GM12892 (cell line): Measurements from ENCODE around the gene NPIPB4.

DNA sequence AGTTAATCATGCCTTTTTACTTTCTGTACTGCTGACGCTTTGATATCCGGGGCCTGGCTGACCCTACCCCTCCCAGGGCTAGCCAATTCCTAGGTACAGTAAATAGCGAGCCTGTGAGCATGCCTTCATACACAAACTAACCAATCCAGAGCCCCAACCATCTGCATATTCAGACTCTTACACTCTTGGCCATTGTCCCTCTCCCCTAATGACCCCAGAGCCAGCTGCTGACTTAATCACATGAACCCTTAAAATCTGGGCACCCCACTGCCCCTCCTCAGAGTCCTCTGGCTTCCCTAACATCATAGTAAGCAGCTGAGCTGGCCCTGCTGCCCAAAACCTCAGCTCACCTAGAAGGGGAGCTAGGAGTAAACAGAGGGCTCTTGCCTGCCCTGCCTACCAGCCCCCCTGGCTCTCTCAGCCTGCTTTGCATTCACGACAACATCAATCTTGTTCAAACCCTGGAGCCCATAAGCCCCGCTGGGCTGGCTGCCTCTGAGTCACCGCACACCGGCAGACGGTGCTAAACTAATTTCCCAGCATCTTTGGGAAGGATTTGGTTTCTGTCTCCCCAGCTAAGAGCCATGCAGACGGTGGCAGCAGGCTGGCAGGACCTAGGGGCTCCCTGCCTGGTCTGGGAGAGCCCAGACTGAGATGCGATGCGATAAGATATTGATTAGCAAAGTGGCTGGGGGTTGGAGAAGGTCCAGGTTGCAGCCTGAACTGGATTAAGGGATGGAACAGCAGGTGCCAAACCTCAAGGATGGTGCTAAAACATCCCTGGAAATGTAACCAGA lies 63.2 kb downstream of the CLEC19A start:
- RRBS, result no CpG with 5 or more reads among the region's 11 CpGs

GRCh38 chr16:19389023-19389665 lies 28.5 kb upstream of the TMC5 start:
- RRBS, result no CpG with 5 or more reads among the region's 8 CpGs

DNA sequence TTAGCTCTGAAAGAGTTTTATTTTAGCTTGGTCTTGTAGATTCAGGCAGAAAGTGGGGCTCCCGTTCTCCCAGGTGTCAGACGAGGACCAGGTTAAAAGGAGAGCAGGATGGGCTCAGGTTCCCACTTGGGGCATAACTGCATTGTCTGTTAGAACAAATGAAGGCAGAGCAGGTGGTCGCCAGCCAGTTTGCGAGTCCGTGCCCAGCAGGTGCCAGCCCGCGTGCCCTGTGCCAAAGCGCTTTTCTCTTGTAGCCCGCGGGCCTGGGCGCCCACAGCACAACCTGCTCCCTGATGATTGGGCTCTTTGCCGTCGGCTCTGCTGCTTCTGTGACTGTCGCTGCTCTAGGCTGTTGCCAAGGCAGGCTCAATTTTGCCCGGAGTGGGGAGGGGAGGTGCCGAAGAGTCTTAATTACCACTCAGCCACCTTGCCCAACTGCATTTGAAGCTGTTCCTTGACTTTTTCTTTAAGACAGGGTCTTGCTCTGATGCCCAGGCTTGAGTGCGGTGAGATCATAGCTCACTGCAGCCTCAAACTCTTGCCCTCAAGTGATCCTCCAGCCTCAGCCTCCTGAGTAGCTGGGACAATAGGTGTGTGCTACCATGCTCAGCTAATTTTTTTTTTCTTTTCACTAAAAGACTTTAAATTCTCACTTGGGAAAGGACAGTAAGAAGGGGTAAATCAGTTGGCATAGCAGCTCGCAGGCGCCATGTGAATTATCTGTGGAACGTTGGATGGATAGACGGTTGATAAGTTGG lies 21.0 kb downstream of the KNOP1 start:
- RRBS, result no CpG with 5 or more reads among the region's 21 CpGs

- RRBS, result no CpG with 5 or more reads among the region's 2 CpGs
Observed at GRCh38 chr16:19761371-19761699, 43.3 kb downstream of the IQCK start.

- RRBS, result no CpG with 5 or more reads among the region's 13 CpGs
Observed at GRCh38 chr16:19810898-19811795, 73.5 kb downstream of the GPRC5B start.

- RRBS, result no CpG with 5 or more reads among the region's 7 CpGs
Observed at GRCh38 chr16:19857506-19857994, 27.1 kb downstream of the GPRC5B start.

DNA sequence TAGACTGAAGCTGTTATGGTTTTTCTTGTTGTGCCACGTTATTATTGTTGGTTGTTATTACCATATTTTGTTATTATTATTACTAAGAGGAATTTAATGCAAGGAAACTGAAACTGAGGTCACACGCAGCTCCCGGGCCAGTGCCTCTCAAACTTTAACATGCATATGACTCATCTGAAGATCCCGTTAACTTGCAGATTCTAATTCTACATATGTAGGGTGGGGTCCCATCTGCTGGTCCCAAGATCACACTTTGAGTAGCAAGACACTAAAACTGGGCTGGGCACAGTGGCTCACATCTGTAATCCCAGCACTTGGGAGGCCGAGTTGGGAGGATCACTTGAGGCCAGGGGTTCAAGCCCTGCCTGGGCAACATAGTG lies 828 bp downstream of the ACSM5 start:
- RRBS, result no CpG with 5 or more reads among the region's 5 CpGs

DNA sequence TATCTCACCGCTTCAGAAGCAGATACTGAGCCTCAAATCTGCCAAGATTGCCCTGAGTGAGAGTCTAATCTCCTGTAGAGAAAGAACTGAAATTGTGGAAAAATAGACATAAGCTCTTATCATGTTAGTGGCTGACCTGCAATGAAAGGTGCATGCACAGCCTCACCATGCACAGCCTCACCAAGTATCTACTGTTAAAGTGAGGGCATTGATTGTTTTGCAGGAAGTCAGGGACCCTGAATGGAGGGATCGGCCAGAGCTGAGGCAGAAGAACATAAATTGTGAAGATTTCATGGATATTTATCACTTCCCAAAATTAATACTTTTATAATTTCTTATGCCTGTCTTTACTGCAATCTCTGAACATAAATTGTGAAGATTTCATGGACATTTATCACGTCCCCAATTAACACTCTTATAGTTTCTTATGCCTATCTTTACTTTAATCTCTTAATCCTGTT lies 1.7 kb downstream of the ACSM2A start:
- RRBS, result no CpG with 5 or more reads among the region's 3 CpGs

- RRBS, result no CpG with 5 or more reads among the region's 6 CpGs
Observed at GRCh38 chr16:20738589-20739187, 2.9 kb downstream of the THUMPD1 start.

GRCh38 chr16:20746849-20747742 lies 5.5 kb upstream of the THUMPD1 start:
- RRBS, result no CpG with 5 or more reads among the region's 4 CpGs

DNA sequence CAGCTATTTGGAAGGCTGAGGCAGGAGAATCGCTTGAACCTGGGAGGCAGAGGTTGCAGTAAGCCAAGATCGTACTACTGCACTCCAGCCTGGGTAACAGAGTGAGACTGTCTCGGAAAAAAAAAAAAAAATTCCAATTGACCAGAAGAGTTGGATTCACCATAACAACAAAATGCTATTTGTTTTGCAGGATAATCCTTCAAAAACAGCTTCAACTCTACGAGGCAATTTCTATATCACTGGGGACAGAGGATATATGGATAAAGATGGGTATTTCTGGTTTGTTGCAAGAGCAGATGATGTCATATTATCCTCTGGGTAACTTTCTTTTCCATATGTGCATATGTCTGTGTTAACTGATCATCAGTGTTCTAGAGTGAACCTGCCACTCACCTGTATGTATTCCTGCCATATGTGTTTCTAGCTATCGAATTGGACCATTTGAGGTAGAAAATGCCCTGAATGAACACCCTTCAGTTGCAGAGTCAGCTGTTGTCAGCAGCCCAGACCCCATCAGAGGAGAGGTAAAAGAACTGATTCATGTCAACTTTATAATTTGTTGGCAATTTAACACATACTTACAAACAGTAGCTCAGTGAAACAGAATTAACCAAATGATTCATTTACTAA lies 14.3 kb downstream of the ERI2 start:
- RRBS, result no CpG with 5 or more reads among the region's 5 CpGs

DNA sequence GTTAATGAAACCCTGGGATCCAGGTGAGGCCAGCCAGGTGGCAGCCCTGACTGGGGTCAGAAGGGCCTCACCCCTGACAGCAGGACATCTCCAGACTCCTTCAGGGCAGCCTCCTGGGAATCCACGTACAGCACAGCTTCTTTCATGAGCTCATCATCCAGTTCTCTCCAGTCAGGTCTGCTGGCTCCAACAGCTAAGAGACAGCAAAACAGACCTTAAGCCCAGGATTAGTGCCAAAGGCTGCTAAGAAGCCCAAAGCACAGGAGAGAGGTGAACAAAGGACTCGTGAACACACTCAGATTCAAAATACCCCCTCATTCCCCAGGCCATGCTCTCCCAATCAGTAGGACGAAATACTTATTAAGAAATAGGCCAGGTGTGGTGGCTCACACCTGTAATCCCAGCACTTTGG lies 16.1 kb downstream of the CRYM start:
- RRBS, result no CpG with 5 or more reads among the region's 3 CpGs

DNA sequence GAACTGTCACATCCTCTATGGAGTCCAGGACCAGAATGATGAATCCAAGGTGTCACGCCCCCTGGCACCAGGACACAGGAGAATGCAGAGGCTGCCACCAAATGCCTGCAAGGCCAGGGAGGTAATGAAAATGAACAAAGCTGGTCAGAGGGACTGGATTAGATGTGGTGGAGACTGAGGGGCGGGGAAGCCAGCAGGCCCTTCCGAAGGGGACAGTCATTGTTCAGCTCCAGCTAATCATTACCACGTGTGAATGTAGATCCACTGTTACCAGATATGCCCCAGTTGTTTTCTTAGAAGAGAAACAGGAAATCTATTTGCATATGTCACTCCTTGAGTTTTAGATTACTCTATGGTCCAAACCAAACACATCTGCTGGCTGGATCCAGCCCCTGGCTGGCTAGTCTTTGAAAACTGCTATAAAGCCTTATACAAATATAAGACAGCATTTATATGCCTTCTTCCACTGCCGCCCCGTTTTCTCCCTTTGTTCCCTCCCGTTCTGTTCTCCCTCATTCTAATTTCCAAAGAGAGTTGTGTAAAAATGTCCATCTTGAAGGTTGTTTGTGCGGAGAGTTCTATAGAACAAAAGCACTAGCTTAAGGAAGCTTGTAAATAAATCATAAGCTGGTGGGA lies 14.3 kb downstream of the CRYM start:
- RRBS, result no CpG with 5 or more reads among the region's 8 CpGs

GRCh38 chr16:21511349-21512148 lies 87.8 kb upstream of the METTL9 start:
- RRBS, result no CpG with 5 or more reads among the region's 27 CpGs

DNA sequence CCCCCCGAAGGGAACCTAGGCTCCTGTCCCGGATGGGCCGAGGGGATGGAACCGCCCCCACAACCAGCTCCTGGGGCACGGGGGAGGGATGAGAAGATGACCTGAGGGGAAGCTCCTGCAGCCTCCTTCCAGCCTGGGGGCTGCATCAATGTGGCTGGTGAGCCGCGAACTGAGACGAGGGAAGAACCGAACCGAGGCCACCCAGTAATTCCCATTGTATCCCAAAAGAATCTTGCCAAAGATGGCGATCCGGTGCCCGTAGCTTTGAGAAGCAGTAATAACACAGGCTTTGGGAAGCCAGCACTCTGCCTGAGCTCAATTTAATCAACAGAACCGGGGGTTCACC lies 78.6 kb upstream of the METTL9 start:
- RRBS, result no CpG with 5 or more reads among the region's 14 CpGs

DNA sequence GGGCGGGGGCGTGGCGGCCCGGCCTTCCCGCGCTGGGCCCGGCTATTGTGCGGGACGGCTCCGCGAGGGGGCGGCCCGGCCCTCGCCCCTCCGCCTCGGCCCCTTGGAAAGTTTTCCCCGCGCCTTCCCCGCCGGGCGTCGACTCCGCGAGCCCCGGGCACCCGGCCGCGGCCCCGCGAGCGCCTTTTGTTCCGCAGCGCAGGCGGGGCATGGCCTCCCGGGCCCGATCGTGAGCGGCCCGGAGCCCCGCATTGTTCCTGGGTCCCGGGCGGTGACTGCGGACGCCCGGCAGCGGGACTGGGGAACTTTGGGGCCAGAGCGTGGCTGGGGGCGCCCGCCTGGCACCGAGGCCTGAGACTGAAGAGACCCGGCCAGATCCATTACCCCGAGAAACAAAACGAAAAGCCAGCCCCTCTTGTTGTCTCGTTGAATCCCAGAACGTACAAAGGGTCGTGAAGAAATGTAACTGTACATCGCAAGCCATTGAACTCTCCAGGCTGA lies 594 bp downstream of the METTL9 start:
- RRBS, result 2% methylated on average over 30 of the region's 57 CpGs

GRCh38 chr16:21638296-21638984 lies 14.0 kb downstream of the IGSF6 start:
- RRBS, result no CpG with 5 or more reads among the region's 5 CpGs

DNA sequence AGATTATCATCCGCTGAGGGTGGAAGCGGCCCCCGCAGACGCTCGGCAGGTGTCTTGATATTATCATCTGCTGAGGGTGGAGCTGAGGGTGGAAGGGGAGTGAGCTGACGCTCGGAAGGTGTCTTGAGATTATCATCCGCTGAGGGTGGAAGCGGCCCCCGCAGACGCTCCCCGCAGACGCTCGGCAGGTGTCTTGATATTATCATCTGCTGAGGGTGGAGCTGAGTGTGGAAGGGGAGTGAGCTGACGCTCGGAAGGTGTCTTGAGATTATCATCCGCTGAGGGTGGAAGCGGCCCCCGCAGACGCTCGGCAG lies 21.9 kb downstream of the NPIPB4 start:
- RRBS, result no CpG with 5 or more reads among the region's 21 CpGs

DNA sequence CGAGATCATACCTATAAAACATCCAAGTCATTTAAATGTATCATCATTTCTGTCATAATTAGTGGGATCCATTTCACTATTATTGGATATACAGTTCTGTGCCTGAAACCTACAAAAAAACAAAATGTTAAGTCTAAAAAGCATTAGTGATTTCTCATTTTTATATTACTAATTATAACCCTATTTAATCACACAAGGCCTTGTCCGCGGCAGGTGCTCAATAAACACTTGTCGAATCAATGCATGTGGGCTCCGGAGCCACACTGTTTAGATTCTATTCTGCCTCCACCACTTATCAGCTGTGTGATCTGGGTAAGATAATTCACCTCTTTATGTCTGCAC lies at the start of gene NPIPB4:
Gene NPIPB4 (minus strand): TSS at position 109 of the 342 bp plus-strand sequence.
- RRBS, result no CpG with 5 or more reads among the region's 5 CpGs

DNA sequence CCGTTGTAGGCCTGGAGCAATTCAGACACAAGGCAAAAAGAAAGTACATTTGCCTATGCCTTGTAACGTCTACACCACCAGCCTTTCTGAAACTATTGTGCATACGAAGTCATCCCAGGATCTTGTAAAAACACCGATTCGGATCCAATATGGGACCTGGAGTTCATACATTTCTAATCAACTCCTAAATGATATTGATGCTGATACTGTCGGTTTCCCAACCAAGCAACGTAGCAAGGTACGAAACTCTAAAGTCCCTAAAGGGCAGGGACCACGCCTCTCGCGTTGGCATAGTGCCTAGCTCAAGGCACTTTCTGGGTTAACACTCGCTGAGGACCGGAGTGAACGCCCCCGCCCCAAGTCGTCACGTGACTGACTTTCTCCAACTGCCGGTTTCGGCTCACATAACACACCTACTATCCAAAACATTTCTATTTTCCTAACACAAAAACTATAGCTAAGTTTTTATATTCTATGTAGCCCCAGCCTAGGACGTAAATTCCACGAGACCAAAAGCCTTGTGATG lies 853 bp upstream of the UQCRC2 start:
- RRBS, result under 1% methylated on average over 6 of the region's 21 CpGs